ENCODE results near the gene MS4A13.

DNA sequence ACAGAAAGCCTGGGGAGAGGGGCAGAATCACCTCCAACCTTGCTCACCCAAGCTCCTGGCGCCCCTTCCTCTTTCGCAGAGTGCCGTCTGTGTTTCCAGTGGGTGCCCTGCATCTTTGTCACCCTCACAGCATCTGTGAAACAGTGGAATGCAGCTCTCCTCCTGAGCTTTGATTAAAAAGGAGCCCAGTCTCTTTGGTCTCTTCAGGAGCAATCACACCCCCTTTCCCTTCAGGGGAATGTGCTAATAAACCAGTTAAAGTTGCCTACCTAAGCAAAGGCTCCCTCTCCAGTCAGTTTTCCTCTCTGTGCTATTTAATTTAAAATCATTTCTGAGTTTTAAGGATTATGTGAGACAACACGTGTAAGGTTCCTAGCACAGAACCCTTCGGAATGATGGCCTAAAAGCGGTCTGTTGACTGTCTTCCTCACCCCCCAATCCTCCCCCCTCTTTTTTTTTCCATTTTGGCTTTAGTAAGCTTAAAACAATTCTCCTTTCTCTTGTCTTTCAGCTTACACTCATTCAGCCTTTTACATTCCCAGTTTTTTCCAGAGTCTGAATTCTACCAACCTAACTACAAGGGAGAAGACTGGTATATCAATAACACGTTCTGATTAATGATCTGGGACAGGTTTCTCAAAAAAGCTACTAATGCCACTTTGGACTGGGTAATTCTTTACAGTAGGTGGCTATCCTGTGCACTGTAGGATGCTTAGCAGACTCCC, 1.6 kb upstream of the MS4A6A start:
- PRO-cap = unidirectional peak, minus-strand start at position 394 of the sequence
- RAMPAGE, long total RNA, 2 experiments = no peak in any of the 2 experiments

- PRO-cap = no peak
- RAMPAGE, long total RNA, 2 experiments = no peak in any of the 2 experiments
Measured at GRCh38 chr11:60195836-60196520, 13.1 kb upstream of the MS4A6A start.

GRCh38 chr11:60282125-60282895, 1.8 kb downstream of the MS4A4A start:
- PRO-cap = no peak
- RAMPAGE, long total RNA, 2 experiments = no peak in any of the 2 experiments

DNA sequence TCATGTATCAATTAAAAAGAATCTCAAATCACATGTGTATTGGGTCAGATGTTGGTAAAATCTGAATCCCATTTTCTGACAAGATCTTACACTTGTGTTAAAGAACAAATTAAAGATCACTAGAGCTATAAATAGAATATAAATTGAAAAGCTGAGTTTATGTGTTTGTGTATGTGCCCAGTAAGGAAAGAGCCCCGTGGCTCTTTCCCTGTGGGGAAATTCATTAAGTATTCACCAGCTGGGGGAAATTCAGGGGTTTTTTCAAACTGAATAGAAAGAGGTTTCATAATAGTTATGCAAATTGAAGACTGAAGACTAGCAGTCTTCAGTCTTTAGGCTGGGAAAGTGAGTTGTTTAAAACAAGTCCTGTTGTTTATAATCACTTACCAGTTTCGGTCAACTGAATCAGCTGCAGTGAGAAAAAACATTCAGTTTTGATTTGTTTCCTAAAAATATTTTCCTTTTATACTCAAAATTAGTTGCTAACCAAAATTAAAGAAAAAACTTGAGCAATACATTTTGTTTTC, 11.3 kb upstream of the MS4A7 start:
- PRO-cap = no peak
- RAMPAGE, long total RNA, 2 experiments = no peak in any of the 2 experiments

- PRO-cap = no peak
- RAMPAGE, long total RNA, 2 experiments = no peak in any of the 2 experiments
Measured at GRCh38 chr11:60380496-60380967, 2.2 kb downstream of the MS4A7 start.

- PRO-cap = no peak
- RAMPAGE, long total RNA, 2 experiments = no peak in any of the 2 experiments
Measured at GRCh38 chr11:60515104-60515683, at the start of gene MS4A13. Gene MS4A13, plus strand, starts transcription at chr11:60515392.

DNA sequence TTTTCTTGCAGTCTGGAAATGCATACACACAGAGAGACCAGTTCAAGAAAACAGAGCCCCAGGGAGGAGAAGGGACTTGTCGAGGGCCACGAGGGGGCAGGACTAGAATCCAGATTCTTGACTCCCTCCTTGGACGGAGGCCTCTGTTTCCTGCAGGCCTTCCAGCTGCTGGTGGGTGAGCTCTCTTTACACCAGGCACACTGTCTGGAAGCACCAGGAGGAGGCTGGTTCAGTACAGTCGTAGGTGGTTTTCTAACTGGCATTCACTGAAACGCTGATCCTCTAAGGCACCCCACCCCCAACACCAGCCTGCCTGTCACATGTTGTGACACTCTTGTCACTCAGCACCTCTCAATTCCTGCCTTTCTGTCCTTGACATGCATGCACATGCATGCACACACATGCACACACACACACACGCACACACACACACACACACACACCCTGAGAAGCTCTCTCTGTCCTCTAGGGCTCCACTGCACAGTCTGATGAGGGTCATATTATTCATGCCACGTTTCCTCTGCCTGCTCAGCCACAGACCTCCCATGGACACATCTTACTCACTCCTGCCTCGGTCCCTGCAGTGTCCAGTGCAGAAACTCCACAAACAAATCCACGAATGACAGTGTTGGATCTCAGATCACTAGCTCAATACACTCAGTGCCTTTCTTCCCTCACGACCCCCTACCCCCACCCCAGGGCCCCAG, 790 bp downstream of the MS4A10 start:
- PRO-cap = no peak
- RAMPAGE, long total RNA, 2 experiments = no peak in any of the 2 experiments

GRCh38 chr11:60878774-60879272, 11.5 kb downstream of the ZP1 start:
- PRO-cap = no peak
- RAMPAGE, long total RNA, 2 experiments = no peak in any of the 2 experiments

- PRO-cap = no peak
- RAMPAGE, long total RNA, 2 experiments = no peak in any of the 2 experiments
Measured at GRCh38 chr11:60910859-60911475, 3.0 kb upstream of the TMEM109 start.

GRCh38 chr11:60925260-60925855, 1.1 kb downstream of the TMEM132A start:
- PRO-cap = no peak
- RAMPAGE, long total RNA, 2 experiments = no peak in any of the 2 experiments

- PRO-cap = no peak
- RAMPAGE, long total RNA, 2 experiments = no peak in any of the 2 experiments
Measured at GRCh38 chr11:60954260-60954823, 2.4 kb upstream of the SLC15A3 start.

DNA sequence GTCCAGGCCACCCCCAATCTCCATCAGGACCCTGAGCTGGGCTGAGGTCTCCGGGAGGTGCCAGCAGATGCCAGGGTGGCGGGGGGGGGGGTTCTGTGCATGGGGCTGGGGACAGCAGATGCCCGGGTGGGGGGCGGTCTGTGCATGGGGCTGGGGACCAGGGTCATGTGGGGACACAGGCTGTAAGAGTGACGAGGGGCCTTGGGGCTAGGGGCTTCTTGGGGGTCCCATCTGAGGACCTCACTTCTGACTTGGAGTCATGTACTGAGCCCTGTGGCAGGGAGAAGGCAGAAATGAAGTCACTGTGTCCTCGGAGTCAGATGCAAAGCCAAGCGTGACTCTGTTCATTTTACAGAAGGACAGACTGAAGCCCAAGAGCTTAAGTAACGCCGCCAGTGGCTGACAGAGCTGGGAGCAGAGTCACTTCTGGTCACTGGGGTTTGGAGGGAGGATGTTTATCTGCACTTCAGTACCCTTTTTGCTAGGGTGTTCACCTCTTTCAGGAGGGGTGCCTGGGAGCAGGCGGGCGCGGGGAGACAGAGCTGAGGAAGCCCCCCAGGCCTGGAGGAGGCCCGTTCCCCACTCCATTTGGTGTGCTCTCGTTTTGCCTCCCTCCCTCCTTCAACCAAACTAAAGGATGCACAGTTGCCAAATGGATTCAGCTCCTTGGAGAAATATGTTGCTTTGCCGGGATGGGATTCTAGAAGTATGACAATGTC, 10.7 kb downstream of the CD6 start:
- PRO-cap = no peak
- RAMPAGE, long total RNA, 2 experiments = no peak in any of the 2 experiments

DNA sequence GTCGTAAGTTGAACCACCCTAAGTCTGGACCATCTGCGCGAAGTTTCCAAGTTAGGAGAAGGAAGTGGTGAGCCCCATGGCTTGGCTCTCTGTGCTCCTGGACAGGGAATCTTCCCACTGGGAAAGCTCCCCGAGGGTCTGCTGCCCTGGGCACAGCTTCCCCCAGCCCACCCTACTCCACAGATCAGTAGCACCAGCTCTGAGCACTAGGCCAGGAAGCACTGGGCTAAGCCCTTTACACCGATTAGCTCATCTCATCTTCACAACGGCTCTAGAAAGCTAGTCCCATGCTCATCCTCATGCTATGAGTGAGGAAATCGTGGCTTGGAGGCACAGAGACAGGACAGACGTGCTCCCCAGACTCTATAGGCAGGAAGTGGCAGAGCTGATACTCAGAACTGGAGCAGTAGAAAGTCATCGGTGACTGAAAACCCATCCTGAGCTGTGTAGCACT, 9.4 kb downstream of the CD5 start:
- PRO-cap = no peak
- RAMPAGE, long total RNA, 2 experiments = no peak in any of the 2 experiments

GRCh38 chr11:61123480-61123890, 21.2 kb downstream of the CD5 start:
- PRO-cap = no peak
- RAMPAGE, long total RNA, 2 experiments = no peak in any of the 2 experiments

DNA sequence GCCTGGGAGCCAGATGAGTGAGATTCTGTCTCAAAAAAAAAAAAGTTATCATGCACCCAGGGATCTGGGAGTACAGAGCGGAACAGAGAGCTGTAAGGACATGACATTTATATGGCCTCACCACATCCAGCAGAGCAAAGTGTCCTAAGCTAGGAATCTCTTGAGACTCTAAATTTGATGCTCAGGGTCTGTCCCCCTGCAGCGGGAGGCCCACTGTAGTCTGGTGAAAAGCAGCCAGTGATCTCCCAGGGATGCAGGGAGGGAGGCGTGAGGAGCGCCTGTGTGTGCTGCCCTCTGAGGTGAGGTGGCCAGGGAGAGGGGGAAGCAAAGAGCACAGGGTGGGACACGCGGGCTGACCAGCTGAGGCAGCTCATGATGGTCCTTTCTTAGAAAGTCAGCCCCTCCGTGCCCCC, 26.4 kb downstream of the CD5 start:
- PRO-cap = no peak
- RAMPAGE, long total RNA, 2 experiments = no peak in any of the 2 experiments

- PRO-cap = no peak
- RAMPAGE, long total RNA, 2 experiments = no peak in any of the 2 experiments
Measured at GRCh38 chr11:61131135-61131722, 28.9 kb downstream of the CD5 start.

DNA sequence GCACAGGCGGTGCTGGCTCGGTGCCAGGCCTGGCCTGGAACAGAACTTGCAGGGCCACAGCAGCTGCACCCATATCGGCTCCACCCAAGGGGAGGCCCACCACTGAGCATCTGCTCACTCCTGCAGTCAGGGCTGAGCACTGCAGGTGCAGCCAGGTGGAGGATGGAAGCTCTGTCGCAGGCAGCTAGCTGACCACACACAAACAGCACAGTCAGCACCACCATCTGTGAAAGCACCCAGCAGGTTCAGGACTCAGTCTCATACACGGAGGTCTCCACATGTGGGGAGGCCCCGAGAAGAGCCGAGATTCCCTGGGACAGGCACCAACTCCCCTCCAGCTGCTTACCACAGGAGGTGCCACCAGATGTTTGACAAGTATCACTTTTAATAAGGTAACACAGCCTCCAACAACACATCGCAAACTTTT, 19.5 kb downstream of the VPS37C start:
- PRO-cap = no peak
- RAMPAGE, long total RNA, 2 experiments = no peak in any of the 2 experiments

DNA sequence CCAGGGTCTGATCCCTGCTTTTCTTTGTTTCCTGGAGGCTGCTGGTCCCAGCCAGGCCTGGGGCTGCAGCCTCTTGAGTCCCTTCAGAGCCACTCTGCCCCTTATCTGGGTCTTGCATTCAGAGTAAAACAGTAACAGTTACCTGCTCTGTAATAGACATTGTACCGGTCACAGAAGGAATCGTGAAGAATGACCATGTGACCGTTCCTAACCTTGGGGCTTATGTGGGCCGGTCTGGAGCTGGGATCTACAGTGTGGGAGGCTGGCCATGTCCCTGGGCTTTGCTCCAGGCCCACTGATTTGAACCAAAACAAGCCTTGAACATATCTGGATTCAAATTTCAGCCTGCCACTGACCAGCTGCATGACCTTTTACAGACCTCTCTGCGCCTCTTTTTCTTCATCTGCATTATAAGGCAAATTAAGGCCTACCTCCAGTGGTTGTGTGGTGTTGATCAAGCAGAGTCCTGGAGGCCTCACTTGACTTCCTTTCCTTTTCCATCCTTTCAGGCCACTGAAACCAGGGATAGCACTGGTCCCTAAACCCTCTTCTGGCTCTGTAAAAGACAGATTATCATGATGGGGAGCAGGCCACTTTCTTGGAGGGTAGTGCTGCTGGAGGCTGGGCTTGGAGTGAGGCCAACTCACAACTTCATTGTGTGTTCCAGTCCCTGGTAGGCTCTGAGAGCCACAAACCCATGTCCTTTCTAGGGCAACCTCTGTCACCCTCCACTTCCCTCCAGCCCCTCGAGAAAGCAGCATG, 2.0 kb downstream of the TKFC start:
- PRO-cap = no peak
- RAMPAGE, long total RNA, 2 experiments = no peak in any of the 2 experiments

DNA sequence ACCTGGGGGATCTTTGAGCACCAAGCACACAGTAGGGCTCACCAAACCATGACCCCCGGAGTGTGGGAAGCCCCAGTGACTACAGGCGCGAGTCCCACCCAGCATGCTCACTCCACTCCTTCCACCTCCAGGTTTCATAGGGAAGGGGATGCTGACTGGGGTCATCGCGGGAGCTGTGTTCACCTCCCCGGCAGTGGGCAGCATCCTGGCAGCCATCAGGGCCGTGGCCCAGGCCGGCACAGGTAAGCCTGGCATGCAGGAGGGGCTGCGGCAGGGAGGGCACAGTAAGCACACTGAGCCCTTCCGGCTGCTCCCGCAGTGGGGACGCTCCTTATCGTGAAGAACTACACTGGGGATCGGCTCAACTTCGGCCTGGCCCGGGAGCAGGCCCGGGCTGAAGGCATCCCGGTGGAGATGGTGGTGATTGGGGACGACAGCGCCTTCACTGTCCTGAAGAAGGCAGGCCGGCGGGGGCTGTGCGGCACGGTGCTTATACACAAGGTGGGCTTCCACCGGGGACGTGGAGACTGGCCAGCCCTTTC, 6.0 kb downstream of the TKFC start:
- PRO-cap = no peak
- RAMPAGE, long total RNA, 2 experiments = no peak in any of the 2 experiments

GRCh38 chr11:61446189-61446909, 16.4 kb downstream of the SDHAF2 start:
- PRO-cap = no peak
- RAMPAGE, long total RNA, 2 experiments = no peak in any of the 2 experiments

Measured in lower leg skin (tissue), 2 donors.